ENCODE measurements around the gene ETS2.

DNA sequence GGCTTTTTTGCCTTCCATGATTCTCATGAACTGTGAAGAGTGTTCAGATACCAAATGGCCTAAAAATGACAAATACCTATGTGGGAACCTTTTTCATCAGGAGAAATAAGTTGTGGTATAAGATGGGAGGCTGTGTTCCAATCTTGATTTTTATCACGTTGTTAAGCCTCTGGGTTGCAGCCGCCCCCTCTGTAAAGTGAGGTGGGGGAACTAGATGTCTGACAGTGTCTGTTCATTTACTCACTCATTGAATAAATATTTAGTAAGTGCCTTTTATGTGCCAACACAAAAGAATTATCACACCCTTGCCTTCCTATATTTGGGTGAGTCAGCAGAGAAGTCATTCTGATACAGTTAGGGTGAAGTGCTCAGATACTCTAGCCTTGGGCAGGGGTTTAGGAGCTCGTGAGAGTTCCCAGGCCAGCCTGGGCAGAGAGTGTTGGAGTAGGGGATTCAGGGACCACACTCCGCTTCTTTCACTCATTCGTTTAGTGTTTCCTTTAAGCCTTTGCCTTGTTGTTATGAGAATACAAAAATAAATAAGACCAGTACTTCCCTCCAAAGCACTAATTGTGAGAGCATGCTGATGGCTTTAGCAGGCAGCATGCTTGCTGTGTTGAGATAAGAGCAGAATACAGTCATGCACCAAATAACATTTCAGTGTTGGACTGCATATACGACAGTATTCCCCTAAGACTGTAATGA, 83.8 kb downstream of the DYRK1A start:
- PRO-cap, result no peak

DNA sequence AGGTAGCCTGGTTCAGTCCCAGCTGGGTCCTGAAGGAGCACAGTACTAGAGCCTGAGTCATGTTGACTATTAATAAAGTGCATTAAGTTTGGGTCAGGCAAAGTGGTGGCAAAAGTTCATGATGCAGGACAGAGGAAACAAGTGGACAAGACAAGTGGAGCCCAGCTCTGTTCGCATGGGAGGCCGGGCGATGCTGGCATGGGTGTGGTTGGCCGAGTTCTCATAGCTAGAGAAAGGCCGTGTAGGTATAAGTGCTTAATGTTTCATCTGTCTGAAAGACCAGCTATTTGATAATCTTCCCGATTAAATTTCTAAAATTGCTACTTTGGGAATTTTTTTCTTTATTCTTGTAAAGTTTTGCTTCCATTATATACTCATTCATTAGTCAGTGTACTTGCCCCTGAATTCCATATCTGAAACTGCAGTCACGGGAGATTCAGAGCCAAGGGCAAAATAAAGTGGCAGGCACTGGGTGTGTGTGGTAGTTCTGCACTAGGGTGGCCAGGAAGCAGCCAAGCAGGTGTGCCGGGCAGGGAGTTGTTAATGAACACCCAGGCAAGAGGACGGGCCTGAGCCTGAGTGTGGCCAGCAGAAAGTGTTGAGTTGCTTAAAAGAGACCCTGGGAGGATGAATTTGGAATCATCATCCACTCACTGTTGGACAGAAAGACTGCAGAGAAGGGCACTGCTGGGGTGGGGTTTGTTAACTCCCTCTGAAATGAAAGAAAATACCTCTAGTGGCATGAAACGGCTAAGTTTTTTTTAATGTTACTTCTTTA, 150.7 kb downstream of the DYRK1A start:
- PRO-cap, result no peak

GRCh38 chr21:37563277-37564323, 197.0 kb downstream of the DYRK1A start:
- PRO-cap, result bidirectional peak, plus-strand start at chr21:37563973, minus-strand start at chr21:37563882

DNA sequence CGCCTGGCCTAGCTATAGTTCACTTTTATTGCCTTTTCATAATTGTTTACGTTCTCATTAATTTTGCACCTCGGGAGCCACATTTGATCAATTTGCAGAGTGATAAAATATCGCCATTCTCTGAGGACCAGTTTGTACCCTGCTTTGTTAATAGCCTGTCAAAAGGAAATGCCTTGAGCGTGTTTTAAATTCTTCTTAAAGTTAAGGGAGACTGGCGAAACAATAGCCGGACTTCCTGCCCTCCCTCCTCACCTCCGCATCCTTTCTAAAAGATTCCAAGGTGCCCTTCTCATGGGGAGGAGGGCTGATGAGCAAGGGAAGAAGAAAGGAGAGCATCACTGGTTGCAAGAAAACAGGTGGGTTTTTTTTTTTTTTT, 271.6 kb downstream of the KCNJ6 start:
- PRO-cap, result no peak

- PRO-cap, result no peak
Observed at GRCh38 chr21:37753078-37753744, 163.0 kb downstream of the KCNJ6 start.

DNA sequence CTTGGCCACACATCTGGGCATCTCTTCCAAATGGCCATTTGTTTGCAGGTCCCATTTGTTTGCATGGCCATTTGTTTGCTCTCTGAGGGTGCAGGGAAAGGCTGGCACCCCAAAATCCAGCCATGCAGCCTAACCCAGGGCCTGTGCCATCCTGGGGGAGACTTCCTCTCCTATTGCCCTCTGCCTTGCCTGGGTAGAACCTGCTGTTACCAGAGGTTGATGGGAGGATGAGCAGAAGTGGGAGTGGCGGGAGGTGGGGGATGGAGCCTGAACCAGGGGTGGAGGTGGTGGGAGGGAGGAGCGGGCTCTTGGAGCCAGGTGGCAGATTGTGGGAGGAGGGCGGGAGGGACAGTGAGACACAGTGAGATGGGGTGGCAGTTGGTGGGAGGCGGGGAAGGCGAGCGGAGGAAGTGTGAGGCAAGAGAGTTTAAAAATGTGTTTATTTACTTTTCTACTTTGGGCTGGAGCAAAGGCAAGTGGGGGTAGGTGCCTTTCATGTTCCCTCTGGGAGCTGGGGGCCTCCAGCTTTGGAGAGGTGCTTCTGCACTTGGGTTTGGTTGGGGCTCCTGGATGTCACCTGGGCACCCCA, 87.3 kb downstream of the KCNJ6 start:
- PRO-cap, result no peak

DNA sequence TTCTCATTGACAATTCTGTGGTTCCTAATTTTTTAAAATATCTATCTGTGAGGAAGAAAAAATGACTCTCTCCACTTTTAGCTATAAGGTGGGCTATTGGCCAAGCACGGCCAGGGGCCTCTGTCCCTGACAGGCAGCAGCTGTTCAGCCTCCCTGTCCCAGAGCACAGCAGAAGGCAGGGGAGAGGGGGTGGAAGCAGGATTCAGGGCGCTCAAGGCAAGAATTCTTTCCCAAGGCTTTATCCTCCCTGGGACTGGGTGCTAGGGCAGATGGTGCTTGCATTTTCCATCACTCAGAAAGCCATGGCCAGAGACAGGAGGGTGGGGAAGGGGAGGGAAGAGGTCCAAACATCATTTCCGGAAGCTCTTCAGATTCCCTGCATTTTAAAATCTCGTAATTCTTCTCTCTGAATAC, 60.4 kb downstream of the KCNJ6 start:
- PRO-cap, result no peak

DNA sequence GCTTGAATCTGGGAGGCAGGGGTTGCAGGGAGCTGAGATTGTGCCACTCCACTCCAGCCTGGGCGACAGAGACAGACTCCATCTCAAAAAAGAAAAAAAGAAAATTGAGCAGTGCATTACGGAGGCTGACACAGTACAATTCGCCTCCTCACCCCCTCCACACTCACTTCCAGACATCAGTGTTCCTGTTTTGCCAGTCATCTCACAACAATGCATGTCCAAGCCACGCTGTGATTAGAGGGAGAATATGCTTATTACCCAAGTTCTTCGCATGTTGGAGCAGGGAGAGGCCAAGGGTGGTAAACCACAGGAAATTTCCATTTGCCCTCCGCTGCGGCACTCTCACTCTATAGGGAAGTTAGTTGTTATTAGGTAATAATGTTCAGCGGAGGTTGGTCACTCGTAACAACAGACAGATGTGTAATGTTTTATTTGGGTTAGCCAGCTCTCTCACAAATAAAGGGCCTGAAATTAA, 32.9 kb downstream of the KCNJ15 start:
- PRO-cap, result no peak

DNA sequence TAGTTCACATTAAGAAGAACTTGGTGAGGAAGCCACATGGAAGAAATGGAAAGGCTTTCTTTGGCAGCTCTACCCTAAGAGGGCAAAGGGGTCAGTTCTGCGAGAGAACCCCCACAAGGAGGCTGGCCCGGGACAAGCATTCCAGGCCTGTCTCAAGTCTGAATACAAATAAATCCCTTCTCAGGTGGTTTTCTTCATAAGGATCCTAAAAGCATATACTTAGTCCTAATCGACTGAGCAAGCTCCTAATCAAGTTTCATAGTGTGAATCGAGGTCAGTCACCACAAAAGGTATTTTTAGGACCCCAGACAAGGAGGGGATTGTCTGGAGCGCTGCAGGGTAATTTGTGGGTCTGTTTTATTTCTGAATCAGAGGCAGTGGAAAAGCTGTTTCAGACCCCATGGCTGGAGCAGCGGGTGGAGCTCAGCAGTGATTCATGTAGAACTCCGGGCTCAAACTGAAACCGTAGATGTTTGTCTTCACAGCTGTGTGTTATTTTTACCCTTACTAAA, 63.2 kb downstream of the ERG start:
- PRO-cap, result no peak

DNA sequence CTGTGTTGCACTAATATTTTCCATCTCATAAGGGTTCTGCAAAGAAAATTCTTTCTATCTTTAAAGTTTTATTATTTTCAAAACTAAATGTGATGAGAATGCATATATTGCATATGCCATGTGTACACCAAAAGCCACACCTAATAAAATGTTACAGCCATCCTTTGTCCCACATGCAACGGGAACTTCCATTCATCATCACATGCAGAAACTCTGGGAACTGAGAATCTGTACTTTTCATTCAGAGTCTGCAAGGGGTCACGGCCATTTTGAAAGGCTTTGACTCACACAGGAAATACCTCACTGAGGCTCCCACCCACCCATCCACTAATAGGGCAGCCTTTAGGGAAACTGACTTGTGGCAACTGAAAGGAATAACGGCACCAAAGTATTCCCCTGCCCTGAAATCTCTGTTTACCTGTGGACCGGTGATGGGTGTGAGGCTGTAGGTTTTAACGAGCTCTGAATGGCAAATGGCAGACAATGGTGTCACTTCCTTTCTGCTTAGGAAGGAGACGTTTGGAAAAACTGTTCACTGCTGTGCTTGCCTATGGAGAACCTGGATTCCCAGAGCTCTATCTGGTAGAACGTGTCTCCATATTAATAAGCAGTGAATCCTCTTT, 37.8 kb downstream of the ERG start:
- PRO-cap, result no peak

DNA sequence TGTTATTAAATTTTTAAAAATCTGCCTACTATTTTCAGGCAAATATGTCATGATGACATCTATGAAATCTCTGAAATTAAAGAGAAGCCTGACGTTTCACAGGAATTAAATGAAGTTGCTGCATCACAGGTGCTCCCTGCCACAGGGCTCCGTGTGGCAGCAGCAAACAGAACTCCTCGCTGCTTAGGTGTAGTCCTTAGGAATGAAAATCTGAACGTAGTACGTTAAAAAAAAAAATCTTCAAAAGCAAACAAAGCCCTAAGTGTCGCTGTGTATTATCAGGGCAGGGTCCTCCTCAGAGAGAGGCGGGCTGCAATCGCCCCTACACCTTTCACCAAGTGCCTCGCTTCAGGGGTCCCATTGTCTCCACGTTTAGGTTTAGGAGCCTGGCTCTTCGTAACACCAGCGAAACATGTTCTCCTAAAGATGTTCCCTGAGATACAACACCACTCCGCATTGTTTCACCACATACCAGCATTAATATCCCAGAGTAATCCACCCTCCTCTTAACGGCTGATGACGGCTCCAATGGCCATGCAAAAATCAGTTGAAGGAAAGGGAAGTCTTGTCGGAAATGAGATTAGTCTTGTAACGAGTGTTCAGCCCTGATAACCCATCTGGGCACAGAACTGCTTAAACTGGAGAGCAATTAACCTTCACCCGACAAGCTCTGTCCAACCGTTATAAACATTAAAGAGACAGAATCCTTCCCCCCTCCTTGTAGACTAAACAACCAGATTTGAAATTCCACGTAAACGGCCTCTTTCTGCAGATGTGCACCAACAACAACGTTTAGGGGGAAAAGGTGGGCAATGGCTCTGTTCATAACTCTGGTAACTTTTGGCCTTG, 22.1 kb downstream of the ERG start:
- PRO-cap, result no peak

- PRO-cap, result no peak
Observed at GRCh38 chr21:38772935-38773809, 32.6 kb upstream of the ETS2 start.

DNA sequence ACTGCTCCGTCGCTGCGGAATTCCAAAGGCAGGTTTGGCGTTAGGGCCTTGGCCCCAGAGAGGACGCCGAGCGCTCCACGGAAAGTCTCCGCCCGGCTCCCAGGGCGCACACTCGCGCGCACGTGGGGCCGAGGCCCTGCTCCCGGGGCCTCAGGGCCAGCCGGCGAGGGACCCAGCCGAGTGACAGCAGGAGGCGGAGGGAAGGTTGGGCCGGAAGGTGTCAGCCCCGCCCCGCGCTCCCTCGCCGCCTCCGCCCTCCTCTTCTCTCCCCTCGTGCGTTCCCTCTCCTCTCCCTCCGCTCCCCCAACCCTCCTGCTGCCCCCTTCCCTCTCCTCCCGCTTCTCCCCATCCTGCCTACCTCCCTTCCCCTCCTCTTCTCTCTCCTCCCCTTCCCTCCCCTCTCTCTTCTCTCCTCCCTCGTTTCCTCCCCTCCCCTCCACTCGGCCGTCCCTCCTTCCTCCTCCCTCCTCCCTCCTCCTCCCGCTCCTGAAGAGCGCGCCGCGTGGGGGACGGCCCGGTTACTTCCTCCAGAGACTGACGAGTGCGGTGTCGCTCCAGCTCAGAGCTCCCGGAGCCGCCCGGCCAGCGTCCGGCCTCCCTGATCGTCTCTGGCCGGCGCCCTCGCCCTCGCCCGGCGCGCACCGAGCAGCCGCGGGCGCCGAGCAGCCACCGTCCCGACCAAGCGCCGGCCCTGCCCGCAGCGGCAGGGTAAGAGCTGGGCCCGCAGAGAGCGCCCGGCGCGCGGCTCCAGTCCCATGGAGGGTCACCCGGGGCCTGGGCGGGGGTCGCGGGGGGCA, at the start of gene ETS2:
Gene ETS2 (plus strand): TSS at position 517 of the 797 bp plus-strand sequence.
- PRO-cap, result bidirectional peak, plus-strand start at position 517 of the sequence, minus-strand start at position 380 of the sequence

DNA sequence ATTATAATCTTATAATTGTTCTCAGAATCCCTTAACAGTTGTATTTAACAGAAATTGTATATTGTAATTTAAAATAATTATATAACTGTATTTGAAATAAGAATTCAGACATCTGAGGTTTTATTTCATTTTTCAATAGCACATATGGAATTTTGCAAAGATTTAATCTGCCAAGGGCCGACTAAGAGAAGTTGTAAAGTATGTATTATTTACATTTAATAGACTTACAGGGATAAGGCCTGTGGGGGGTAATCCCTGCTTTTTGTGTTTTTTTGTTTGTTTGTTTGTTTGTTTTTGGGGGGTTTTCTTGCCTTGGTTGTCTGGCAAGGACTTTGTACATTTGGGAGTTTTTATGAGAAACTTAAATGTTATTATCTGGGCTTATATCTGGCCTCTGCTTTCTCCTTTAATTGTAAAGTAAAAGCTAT, 17.6 kb downstream of the ETS2 start:
- PRO-cap, result no peak

DNA sequence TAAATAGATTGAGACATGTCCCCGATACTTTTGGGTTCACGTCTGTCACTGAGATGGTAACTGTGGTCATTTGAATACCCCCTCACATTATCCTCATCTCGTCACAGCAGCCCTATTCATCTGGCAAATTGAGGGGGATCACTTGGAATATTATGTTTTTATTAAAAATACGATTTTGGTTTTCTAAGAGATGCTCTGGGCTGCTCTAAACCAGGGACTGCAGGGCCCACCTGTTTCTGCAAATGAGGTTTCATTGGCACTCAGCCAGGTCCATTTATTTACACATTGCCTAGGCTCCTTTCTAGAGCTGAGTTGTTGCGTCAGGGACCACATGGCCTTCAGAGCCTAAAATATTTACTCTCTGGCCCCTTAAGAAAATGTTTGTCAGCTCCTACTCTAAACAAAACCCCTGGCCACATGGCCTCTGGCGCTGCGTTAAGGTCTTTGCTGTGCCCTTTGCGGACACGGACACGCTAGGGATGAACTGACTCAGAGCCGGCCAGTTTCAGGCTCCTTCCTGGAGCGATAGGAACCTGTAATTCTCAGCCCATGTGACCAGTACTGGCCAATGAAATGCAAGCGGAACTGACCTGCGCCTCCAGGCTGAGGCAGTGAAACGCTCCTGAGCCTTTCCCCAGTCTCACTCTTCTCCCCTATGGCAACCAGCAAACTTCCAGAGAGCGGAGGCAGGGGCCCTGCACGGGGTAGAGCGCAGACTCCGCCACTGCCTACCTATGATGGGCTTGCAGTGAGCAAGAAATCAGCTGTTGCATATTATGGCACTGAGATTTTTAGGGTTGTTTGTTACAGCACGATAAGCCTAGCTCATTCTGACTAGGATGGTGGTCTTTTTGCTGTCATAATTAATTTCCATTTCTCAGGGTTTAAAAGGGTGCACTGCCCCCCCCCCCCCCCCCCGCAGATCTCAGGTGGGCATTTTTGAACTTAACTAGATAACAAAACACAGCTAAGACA, 160.2 kb downstream of the ETS2 start:
- PRO-cap, result no peak

DNA sequence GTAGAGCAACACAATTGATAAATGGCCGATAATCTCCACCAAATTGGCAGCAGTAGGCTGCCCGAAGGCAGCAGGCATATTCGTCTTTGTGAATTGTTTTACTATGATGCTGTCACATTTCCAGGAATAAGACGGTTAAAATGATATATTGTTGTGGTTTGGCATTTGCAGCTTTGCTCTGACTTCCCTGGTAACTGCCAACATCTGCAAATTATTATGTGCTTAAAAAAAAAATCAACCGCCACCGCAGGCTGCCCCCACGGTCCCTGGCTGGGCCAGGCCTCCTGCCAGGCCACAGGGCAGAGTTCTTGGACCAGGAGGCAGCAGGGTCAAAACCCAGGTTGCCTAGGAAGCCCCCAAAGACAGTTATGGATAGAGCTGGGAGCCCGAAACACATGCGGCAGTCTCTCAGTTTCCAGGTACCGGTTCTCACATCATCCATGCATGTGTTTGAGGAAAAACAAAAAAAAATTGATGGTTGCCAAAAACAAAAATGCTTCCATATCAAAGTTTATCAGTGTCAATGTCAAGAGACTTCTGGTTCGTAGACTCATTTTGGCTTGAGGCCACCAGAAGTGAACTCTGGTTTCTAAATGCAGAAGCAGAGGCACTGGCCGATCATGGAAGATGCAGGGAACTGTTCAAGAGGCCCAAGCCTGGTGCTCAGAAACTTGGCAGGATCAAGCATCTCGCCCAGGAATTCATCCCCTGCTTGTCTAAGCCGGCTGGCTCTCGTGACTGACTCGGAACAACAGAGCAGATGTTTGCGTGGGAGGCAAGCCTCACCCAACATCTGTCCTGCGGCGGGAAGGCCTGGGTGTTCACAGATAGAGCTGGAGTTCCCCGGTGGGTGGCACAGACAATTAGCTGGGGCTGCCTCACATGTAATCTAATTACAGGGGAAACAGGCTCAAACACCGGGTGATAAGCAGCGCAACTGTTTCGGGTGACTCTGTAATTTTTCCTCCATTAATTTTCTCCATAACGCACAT, 179.6 kb downstream of the ETS2 start:
- PRO-cap, result no peak

DNA sequence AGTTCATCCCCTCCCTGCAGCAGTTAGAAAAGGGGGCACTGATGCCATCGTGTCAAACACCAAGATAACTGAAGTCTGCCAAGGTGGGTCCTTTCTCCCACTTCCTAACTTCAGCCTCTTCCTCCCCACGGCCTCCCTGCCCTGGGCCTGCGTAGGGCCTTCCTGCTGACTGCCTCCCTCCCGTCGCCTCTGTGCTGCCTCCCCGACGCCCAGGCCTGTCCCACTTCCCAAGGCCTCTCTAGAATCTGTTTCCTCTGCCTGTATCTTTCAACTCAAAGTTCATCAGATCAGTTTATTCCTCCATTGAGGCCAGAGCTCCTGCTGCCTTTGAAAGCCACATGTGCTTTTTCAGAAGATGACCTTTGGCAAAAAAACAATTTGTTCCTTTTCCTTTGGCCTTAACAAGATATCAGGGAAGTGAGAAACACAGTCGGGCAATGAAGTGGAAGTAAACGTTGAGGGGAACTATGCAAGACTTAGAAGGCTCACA, 86.0 kb downstream of the PSMG1 start:
- PRO-cap, result no peak

DNA sequence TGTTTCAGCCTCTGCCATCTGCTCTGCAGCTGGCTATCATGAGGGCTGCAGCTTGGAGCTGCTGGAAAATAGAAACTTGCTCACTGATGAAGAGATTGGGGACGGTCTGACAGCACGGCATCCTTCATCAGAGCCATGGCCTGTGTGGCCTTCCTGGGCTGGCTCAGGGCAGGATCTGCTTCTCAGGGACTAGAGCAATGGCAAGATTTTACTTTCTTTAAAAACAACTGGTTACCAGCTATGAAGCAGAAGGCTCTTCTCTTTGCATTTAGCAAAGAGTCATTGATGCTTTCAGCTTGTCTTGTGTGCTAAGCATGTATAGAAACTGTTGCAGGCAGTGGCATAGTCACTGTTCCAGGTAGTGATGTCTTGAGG, 41.5 kb downstream of the PSMG1 start:
- PRO-cap, result no peak

DNA sequence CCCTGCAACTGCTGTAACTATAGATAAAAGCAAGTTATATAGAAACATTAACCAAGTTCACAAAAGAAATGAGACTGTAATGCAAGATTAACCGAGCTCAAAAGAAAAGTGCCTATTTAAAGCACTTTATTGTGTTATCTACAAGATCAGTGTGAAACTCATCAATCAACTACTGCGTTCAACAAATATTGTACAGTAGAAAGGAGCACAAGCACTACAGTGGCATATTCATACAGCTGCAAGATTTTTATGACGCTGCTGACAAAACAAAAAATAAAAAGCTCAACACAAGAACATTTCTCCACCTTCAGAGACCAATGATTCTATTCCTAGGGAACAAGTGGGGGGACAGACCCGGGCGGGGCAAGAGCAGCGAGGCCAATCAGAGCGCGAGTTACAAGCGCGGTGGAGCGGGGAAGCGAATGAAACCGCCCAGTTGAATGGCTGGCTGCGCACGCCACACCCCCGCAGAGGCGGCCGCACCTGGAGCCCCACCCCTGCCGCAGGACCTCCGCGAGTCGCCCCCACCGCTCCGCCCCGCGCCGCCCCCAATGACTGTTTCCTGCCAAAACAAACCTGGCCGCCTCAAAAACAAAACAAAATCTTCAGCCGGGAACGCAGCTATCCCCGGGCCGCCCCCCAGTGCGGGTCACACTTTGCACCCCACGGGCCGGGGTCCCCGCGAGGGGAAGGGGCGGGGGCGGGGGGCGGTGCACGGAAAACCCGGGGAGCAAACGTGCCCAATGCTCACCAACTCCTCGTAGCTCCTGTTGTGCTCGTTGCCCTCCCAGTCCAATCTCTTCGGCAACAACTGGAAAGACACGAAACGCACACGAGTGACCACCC, 1.1 kb downstream of the BRWD1 start:
- PRO-cap, result no peak

GRCh38 chr21:39788378-39788955, 43.5 kb downstream of the IGSF5 start:
- PRO-cap, result no peak

All from mesenteric fat pad (tissue), 1 donor.